Measurements from ENCODE around the gene BMP3.

DNA sequence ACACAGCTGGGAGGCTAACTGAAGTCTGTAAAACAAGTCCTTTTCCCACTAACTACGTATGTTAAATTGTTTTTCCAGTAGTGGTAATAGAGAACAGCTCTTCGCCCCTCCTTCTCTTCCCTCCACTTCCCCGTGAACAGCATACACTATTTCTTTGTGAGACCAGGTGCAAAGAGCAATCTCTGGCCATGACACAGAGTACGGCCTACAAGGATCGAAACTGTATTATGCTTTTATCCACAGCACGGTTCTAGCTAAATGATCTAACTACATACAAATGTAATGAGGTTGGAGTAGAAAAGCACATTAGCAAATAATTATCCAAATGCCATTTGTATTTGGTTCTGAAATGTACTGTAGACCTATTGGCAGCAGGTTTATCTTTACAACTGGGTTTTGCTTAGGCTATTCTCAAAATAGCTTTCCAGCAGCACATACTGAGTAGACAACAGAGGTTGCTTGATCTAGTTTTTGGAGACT lies 1.5 kb downstream of the CNOT6L start:
- PRO-cap = no peak

DNA sequence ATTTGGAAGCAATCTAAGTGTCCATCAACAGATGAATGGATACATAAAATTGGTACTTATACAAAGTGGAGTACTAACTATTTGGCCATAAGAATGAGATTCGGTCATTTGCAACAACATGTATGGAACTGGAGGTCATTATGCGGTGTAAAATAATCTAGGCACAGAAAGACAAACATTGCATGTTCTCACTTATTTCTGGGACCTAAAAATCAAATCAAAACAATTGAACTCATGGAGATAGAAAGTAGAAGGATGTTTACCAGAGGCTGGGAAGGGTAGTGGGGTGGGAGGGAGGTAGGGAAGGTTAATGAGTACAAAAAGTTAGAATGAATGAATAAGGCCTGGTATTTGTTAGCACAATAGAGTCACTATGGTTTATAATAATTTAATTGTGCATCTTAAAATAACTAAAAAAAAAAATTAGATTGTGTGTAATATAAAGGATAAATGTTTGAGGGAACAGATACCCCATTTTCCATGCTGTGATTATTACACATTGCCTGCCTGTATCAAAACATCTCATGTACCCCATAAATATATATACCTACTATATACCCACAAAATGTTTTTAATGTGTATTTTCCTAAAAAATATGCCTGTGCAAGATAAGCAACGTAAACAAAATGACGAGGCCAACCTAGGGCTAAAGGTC lies 76.1 kb downstream of the FRAS1 start:
- PRO-cap = no peak

GRCh38 chr4:78540467-78541244 lies 10.9 kb upstream of the ANXA3 start:
- PRO-cap = no peak

DNA sequence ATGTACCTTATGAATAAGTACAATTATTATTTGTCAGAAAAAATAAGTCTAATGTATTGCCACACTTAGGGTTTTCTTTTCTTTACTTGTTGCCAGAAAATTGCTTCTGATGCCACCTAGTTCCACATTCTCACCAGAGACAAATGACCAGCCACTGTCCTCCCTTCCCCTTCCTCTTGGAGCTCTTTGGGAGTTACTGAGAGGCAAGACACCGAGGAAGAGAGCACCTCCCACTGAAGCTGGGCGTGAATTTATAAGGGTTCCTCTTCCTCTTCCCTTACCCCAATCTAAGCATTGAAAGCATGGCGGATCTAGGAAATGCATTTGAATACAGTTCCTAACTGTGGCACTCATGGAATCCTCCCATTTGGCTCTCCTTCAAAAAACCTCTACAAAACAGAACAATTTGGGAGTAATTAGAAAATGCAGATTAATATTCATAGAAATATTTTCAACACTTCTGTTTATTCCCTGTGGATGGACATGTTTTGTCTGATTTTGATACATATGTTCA lies 30.1 kb downstream of the ANXA3 start:
- PRO-cap = no peak

- PRO-cap = no peak
Observed at GRCh38 chr4:78628219-78629117, 76.9 kb downstream of the ANXA3 start.

DNA sequence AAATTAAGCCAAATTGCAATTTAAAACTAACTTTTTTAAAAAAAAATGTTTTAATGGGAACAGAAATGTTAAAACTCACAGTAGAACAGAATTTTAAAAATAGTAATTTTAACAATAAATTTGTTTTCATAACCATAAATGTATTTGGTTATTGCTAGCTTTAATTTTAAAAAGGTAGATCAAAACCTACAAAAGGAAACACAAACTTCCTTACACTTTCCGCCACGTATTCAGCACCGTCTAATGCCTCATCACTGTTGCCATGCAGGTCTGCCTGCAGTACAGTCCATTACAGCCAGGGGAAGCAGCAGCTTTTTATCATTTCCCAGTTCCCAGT lies 93.0 kb downstream of the ANXA3 start:
- PRO-cap = no peak

DNA sequence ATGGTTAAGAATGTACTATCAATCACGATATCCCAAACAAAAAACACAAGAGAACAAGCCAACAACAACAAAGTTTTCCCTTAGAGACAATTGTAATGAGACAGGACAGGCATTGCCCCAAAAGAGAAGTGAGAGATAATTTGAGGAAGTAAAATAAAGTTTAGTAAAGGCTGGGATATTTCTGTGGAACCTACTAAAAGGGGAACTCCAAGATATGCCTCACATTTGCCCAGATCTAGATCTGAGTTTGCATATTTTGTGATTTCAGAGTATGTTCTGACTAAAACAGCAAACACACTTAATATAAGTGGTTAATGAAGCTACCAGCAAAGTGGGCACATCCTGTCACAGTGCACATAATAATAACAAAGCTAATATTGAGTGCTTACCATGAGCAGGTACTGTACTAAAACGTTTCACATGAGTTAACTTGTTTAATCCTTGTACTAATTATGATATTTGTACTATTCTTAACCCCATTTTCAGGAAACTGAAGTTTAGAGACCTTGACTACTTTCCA lies 26.1 kb upstream of the BMP2K start:
- PRO-cap = no peak

- PRO-cap = no peak
Observed at GRCh38 chr4:78899025-78900160, 39.8 kb downstream of the PAQR3 start.

GRCh38 chr4:78907926-78908987 lies 31.0 kb downstream of the PAQR3 start:
- PRO-cap = no peak

- PRO-cap = no peak
Observed at GRCh38 chr4:78962494-78963060, 23.3 kb upstream of the PAQR3 start.

DNA sequence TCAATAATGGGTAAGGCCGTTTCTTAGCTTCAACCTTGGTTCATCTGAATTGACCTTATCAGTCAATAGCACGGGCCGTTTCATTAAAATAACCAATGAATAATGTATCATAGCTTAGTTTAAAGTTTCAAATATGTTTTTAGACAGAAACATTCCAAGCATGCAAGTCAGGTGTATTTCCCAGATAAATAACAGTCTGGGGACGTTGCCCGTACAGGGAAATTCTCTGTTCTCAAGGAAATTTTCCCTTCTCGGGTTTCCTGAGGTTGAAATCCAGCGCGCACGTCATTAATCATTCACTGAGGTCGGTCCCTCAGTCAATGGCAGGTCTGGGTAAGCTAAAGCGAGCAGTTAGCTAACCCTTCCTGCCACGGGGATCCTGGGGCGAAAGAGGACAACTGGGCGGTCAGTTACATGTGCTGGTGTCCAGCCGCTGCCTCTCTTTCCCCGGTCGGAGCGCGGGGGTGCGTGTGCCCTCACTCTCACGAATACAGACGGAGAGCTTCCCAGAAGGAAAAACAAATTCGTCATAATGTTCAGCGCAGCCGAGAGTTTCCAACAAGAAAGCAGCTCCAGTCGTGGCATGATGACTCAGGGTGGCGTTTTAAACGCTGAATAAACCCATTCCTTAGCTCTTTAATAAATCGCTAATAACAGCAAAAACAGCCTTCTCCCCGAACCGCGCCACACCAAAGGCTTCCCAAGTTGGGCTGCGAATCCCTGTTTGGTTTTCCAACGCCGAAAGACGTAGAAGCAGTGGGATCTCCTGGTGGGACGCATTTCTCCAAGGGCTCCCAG lies 903 bp upstream of the FGF5 start:
- PRO-cap = no peak

DNA sequence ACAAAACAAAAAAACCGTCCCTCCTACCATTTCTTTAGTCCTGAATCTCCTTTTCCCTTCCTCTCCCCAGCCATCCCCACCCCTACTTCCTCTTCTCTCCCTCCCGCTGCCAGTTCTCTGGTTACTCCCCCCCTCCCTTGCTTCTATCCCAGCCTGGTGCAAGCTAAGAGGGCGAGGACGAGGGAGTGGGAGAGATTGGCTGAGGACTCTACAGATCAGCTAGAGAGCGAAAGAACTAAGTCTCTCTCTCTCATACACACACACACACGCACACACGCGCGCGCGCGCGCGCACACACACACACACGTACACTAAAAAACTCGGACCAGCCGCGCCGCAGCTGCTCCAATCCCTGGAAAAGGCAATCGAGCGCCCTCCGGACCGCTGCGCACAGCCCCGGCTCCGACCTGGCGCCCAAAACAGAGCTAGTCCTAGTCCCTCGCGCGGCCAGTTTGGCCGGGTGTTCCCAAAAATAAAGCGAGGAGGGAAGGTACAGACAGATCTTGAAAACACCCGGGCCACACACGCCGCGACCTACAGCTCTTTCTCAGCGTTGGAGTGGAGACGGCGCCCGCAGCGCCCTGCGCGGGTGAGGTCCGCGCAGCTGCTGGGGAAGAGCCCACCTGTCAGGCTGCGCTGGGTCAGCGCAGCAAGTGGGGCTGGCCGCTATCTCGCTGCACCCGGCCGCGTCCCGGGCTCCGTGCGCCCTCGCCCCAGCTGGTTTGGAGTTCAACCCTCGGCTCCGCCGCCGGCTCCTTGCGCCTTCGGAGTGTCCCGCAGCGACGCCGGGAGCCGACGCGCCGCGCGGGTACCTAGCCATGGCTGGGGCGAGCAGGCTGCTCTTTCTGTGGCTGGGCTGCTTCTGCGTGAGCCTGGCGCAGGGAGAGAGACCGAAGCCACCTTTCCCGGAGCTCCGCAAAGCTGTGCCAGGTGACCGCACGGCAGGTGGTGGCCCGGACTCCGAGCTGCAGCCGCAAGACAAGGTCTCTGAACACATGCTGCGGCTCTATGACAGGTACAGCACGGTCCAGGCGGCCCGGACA lies at the start of gene BMP3:
Gene BMP3 (plus strand): TSS at position 242 of the 1,043 bp plus-strand sequence.
- PRO-cap = no peak

DNA sequence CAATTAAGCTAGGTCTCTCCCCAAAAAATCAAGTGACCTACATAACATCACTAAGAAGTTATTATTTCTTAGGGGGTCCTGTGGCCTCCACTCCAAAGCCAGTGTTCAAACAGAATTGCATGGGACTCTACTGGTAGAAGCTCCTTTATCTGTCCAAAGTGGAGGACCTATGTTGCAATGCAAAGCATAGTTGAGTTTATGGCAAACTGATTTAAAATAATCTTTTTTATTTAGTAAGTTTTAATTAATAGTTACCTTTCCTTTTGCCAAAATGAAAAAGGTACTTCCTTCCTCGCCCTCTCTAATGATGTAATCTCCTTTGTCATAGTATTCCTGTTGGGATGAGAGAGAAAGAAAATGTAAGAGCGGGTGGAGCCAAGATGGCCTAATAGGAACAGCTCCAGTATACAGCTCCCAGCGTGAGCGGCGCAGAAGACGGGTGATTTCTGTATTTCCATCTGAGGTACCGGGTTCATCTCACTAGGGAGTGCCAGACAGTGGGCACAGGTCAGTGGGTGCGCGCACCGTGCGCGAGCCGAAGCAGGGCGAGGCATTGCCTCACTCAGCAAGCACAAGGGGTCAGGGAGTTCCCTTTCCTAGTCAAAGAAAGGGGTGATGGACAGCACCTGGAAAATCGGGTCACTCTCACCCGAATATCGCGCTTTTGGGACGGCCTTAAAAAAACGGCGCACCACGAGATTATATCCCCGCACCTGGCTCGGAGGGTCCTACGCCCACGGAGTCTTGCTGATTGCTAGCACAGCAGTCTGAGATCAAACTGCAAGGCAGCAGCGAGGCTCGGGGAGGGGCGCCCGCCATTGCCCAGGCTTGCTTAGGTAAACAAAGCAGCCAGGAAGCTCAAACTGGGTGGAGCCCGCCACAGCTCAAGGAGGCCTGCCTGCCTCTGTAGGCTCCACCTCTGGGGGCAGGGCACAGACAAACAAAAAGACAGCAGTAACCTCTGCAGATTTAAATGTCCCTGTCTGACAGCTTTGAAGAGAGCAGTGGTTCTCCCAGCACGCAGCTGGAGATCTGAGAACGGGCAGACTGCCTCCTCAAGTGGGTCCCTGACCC lies 61.3 kb downstream of the PRKG2 start:
- PRO-cap = no peak

DNA sequence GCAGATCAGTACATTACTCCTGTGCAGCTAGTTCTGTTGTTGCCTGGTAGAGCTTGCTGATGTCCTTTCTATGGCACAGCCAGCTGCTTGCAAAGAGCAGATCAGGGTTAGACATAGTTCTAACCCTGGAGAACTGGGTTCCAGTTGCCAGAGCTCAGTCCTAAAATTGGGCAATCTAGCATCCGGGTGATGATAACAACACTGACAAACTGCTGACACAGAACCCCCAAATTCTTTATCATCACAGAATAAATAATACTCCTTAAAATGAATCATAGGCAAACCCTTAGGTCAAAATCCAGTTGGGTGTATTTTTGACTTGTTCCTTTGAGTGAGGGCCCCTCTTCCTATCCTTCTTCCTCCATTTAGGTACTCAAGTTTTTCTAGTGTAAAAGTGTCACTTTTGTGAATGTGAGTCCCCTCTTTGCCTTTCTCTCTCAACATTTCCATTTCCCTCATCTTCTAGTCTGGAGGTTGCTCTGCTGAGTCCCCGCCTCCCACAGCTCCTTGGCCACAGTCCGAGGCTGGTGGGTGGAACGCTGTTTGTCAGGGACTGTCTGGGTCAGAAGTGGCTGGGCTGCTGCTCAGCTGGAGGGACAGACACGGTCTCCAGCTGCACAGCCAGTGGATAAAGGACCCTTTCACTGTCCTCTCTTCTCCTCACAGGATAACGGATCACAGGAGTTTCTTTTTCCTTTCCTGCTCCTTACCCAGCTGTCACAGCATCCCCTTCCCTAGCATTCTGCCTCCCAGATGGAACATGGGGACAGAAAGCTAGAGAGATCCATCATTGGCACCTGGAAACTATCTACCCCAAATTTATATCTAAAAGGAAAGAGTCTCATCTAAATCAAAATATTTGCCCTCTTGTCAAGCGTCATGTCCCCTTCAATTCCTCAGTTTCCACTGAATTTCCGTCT lies 93.7 kb upstream of the RASGEF1B start:
- PRO-cap = no peak

DNA sequence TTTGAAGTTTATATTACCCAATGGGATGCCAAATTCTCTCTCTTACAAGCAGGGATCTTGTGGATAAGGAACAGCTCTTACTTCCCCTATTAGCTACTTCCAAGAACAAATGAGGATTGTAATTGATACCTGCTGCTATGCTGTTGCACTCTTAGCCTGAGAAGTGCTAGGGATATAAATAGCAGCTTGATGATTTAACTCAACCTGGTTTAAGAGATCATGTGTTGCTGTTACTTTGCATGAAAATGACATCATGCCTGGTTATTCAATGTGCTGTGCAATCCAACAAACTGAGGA lies 160.1 kb upstream of the RASGEF1B start:
- PRO-cap = no peak

GRCh38 chr4:81668229-81668718 lies 196.6 kb upstream of the RASGEF1B start:
- PRO-cap = no peak

DNA sequence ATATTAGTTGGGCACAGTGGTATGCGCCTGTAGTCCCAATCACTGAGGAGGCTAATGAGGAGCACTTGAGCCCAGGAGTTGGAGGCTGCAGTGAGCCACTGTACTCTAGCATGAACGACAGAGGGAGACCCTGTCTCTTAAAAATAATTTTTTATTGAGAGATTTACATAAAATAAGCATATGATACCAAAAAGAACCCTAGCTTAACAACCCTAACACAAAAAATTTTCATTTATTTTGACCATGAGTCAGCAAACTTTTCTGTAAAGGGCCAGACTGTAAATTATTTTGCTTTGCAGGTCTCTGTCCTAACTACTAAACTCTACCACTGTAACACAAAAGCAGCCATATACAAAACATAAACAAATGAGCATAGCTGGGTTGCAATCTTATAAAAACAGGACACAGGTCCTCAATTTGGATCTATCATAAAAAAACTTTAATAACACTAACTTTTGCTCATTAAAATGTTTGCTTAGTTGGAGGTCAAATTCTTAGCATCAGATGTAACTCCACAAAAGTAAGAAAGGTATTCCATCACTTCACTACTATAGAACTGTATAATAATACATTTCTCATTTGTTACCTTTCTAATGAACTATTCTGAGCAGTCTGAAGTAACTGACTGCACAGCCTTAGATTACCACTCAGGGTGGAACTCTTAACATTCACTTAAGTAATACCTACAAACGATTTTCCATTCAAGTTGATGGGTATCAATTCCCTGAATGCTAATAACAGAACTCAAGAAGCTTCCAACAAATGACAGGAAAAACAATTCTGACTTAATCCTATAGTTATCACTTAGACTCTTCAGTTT lies 21.2 kb downstream of the HNRNPD start:
- PRO-cap = no peak

DNA sequence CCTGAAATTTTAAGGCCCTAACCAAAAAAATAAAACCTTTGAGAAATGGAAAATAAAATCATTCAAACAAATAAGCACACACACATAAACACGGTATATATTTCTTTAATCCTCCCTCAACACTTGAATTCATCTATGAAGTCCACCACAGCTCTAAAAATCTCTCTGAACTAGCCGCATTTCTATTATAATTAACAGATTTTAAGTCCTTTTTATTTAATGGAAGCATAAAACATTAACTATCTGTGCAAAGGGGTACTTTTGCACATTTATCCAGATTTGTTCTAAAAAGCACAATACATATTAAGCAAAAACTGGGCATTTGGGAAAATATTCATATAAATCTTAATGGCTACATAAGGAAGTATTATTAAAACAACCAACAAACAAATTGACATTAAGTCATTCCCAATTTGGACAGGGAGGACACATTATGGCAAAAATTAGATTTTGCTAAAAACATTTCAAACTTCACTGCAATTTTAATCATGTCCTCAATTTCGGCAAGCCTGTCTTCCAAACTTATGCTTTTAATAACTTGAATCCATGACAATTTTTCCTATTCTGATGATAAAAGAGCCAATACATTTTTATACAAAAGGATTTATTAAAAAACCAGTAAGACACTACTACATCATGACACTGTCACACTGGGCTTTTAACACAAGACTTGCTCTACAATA lies 20.4 kb downstream of the HNRNPD start:
- PRO-cap = no peak

- PRO-cap = no peak
Observed at GRCh38 chr4:82353925-82354565, 19.7 kb downstream of the HNRNPD start.

- PRO-cap = no peak
Observed at GRCh38 chr4:82424451-82425309, 5.6 kb downstream of the HNRNPDL start.

Data from natural killer cell (primary cell).